Cardiac fibroblast (primary cell): ENCODE measurements around the genes NCR3LG1 and SAA4.

GRCh38 chr11:16604781-16605562 is 133.5 kb upstream of the C11orf58 start:
- RRBS, result 3% methylated on average over 13 of the region's 69 CpGs

- RRBS, result 7% methylated on average over 22 of the region's 58 CpGs
Measured at GRCh38 chr11:16607230-16608234, 130.9 kb upstream of the C11orf58 start.

- RRBS, result no CpG with 5 or more reads among the region's 80 CpGs
Measured at GRCh38 chr11:16613378-16614465, 124.7 kb upstream of the C11orf58 start.

DNA sequence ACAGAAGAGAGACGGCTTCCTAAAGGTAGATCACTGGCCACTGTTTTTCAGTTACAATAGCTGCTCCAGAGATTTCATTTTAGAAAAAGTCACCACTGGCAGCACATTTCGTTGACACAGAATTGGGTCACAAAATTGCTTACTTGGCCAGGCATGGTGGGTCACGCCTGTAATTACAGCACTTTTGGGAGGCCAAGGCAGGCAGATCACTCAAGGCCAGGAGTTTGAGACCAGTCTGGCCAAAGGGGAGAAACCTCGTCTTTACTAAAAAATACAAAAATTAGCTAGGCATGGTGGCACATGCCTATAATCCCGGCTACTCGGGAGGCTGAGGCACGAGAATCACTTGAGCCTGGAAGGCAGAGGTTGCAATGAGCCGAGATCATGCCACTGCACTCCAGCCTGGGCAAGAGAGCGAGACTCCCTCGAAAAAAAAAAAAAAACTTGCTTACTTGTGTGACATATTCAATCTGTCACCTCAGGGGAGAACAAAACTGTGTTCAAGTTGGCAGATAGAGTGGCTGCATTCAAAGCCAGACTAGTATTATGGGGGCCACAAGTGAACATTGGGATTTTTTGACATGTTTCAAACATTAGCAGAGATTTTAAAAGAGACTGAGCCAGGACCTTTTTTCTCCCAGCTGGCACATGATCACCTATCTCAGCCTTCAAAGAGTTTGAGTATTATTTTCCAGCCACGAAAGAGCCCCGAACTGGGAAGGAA is 12.8 kb downstream of the C11orf58 start:
- RRBS, result no CpG with 5 or more reads among the region's 12 CpGs

DNA sequence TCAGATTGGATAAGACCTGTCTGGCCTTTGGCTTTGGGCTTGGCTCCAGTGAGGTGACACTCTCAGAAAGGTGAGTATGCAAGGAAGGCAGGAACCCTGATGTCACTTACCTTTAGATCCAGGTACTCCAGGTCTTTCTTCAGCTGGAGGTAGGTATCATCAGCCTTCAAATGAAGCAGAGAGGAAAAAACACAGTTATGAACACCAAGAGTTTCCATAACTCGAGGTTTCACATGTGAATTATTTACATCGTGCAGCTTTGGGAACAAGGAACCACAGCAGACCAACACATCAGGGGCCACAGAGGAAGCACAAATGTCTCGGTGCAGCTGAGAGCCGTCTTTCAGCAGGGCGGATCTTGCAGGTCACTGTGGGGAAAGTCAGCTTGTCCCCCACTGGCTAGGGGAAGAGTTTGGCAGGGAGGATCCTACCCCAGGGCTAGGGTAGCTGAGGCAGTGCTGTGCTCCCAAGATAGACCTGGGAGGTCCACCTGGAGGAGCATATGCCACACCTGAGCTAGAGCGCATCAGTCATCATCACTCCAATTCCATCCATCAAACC is 74.6 kb downstream of the C11orf58 start:
- RRBS, result no CpG with 5 or more reads among the region's 6 CpGs

GRCh38 chr11:16897324-16898121 is 116.7 kb downstream of the PLEKHA7 start:
- RRBS, result no CpG with 5 or more reads among the region's 8 CpGs

- RRBS, result no CpG with 5 or more reads among the region's 7 CpGs
Measured at GRCh38 chr11:16917935-16919052, 95.9 kb downstream of the PLEKHA7 start.

DNA sequence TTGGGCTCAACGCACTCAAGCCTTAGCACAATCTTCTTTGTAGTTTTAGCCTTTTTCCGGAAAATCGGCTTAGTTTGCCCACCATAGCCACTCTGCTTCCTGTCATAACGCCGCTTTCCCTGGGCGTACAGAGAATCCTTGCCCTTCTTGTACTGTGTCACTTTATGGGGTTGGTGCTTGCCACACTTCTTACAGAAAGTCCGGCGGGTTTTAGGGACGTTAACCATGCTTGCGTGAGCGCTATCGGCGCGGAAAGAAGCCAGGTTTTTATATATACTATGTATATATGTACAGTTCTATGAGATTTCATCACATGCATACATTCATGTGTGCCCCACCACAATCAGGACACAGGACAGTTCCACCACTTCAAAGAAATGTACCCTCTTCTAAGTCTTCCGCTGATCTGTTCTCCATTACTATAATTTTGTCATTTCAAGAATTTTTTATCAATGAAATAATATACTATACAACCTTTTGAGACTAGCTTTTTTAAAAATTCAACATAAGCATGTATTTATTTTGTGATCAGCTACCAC is 39.4 kb downstream of the PLEKHA7 start:
- RRBS, result no CpG with 5 or more reads among the region's 15 CpGs

- RRBS, result no CpG with 5 or more reads among the region's 11 CpGs
Measured at GRCh38 chr11:16997037-16998184, 16.8 kb downstream of the PLEKHA7 start.

DNA sequence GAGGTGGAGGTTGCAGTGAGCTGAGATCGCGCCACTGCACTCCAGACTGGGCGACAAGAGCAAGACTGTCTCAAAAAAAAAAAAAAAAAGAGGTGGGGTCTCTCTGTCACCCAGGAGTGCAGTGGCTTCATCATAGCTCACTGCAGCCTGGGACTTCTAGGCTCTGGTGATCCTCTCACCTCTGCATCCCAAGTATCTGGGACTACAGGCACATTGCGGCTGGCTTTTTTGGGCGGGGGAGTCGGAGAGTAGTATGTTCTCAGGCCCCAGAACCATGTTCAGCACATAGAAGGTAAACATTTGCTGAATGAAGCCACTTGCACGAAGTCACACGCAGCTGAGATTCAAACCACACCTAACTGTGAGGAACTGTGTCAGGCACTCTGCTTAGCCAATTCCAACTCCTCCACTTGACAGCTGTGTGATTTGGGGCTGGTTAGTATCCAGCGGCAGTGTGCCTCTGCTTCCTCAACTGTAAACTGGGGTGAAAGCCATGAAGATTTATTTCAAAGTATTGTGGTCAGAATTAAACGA is 917 bp downstream of the RPS13 start:
- RRBS, result no CpG with 5 or more reads among the region's 10 CpGs

GRCh38 chr11:17143381-17143725 is 64.4 kb downstream of the PIK3C2A start:
- RRBS, result no CpG with 5 or more reads among the region's 4 CpGs

DNA sequence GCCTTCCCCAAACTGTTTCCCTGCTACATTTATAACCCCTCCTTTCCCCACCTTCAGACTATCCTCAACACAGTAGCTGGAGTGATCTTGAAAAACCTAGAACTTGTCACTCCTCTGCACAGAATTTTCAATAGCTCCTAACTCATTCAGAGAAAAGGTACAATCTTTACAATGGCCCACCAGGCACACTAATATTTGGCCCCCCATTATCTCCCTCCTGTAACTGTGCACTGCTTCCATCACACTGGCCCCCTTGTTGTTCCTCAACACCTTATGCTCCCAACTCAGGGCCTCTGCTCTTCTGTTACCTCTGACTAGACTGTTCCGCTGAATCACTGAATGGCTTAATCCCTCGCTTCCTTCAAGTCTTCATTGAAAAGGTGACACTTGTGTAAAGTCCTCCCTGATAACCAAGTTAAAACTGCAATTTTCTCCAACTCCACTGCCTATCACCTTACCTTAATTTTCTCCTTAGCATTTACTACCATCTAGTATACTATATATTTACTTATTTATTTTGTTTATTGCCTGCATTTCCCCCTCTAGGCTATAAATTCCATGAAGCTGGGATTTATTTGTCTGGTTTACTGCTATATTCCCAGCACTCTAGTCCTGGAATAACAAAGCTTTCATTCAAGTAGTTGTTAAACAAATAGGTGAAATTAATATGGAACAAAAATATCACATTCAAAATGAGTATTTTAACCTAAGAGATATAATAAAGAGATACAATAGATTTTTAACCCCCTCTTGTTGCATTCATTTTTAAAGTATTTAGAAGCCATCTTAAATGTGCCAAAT is 21.8 kb downstream of the PIK3C2A start:
- RRBS, result no CpG with 5 or more reads among the region's 2 CpGs

GRCh38 chr11:17351520-17352203 is at the start of gene NCR3LG1:
TSS of gene NCR3LG1 (plus strand) at chr11:17351800.
- RRBS, result 2% methylated on average over 16 of the region's 60 CpGs

DNA sequence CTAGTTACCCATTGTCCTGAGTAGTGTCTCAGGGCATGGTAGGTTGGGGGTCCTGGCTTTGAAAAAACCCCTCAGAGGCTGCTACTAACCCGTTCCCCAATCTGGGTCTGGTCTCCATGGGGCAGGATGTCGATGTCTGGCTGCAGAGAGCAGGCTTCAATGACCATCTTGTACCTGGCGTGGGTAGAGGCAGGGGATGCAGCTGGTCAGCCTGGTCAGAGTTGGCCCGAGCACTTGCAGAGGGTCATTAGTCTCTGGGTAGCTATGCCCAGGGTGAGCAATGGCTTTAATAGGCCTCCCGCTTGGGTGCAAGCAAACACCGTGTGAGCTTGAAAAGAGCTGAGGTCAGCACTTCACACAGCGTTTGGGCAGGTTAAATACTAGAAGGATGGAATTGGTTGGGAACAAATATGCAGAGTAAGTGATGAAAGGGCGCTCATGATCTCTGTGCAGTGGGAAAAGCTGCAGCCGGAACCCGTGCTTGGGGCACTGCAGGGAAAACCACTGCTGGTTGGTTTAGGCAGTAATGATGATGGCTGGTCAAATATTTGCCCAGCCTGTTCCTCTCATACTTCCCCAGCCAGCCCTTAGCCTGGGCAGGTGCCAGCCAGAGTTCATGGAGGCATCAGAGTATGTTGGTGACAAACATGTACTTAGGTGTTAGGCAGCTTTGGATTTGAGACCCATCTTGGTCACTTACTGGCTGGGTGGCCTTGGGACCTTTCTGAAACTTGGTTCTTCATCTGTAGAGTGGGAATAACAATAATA is 25.0 kb upstream of the KCNJ11 start:
- RRBS, result no CpG with 5 or more reads among the region's 10 CpGs

DNA sequence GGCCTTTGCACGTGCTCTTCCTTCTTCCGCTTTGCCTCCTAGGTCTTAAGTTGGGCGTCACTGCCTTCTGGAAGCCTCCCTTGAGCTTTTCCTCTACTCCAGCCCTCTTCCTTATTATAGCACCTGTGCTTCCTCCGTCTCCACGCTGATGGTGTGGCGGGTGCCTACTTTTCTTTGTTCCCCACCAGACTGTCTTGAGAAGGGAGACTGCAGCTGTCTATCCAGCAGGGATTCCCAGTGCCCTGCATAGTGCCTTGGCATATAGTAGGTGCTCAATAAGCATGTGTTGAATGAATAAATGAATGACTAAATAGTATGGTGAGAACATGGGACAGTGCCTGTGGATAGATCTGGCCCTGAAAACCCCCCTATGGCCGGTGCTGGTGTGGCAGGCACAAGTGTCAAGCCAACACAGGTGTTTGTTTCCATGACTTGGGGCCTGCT is 30.0 kb upstream of the ABCC8 start:
- RRBS, result no CpG with 5 or more reads among the region's 7 CpGs

GRCh38 chr11:17543473-17544045 is 657 bp downstream of the USH1C start:
- RRBS, result 40% methylated on average over 5 of the region's 11 CpGs

GRCh38 chr11:17807067-17807372 is 72.4 kb downstream of the KCNC1 start:
- RRBS, result 72% methylated on average over 3 of the region's 3 CpGs

GRCh38 chr11:17839367-17839898 is 104.9 kb downstream of the KCNC1 start:
- RRBS, result no CpG with 5 or more reads among the region's 6 CpGs

DNA sequence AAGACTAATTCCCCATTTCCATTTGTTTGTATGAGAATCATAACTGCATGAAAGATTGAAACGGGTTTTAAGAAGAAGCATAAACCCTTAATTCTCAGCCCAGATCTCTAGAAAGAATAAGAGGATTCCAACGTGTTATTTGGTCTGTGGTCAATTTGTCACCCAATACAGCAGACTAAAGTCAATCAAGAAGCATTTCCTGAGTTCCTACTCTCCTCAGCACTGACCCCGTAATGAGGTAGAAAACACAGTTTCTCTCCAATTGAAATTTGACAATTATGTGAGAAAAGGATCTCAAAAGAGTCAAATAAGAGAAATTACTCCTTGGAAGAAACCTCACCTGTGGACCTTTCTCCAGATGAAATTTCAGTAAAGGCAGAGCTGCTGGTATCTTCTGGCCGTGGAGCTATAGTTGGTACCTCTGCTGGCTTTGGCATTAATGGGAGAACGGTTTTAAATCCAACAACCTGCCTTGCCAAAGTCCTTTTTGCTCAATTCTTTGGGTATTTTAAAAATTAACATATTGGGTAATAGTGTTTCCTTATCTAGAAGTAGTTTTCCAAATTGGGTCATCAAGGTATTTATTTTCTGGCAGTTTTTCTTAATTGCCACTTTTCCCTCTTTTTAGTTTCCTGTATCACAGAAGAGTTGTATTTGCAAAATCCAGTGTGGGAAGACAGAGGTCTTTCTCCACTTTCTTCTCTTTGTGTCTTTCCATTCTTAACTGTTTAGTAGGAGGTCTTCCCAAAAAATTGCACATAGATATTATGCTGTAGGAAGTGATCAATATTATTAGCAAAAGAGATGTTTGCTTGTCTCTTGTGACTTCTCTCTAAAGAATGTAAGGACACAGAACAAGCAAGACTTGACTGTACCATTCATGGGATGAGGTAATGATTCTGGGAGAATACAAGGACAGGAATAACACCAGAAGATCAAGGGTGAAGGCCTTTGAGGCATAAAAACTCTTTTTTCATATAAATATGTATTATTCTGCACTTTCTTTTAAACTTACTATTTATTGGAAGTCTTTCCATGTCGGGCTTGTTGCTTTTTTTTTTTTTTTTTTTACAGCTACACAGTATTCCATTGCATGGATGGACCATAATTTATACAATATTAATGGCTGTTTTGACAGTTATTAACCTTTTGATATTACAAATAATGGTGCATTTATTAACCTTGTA is at the start of gene SAA4:
TSS of gene SAA4 (minus strand) at position 426 of the 1,187 bp plus-strand sequence.
- RRBS, result no CpG with 5 or more reads among the region's 6 CpGs